Tibial artery (tissue), 1 donor: Measurements from ENCODE around the genes NOP9 and SDR39U1.

GRCh38 chr14:24178520-24179797 is 7.1 kb downstream of the REC8 start:
- PRO-cap = no peak

GRCh38 chr14:24202570-24203329 is 2.7 kb upstream of the TSSK4 start:
- PRO-cap = no peak

- PRO-cap = no peak
Observed at GRCh38 chr14:24216719-24217178, 883 bp upstream of the MDP1 start.

DNA sequence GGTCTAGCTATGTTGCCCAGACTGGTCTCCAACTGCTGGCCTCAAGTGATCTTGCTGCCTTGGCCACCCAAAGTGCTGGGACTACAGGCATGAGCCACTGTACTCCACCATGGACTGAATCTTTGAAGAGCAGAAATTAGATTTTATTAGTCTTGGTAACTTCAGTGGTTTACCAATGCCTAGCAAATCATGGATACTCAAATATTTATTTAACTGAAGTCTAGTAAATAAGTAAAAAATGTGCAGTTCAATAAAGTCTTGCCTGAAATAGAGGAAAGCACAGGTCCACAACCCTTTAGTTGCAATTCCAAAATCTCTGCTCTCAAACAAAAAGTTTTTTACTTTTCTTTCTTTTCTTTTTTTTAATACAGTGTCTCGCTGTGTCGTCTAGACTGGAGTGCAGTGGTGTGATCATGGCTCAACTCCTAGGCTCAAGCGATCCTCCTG is 1.3 kb downstream of the DHRS1 start:
- PRO-cap = no peak

GRCh38 chr14:24299537-24300275 is at the start of gene NOP9:
NOP9 (plus strand) TSS chr14:24299850.
- PRO-cap = bidirectional peak, plus-strand start at chr14:24299862, minus-strand start at chr14:24299751

- PRO-cap = no peak
Observed at GRCh38 chr14:24305026-24306212, 2.4 kb downstream of the CIDEB start.

DNA sequence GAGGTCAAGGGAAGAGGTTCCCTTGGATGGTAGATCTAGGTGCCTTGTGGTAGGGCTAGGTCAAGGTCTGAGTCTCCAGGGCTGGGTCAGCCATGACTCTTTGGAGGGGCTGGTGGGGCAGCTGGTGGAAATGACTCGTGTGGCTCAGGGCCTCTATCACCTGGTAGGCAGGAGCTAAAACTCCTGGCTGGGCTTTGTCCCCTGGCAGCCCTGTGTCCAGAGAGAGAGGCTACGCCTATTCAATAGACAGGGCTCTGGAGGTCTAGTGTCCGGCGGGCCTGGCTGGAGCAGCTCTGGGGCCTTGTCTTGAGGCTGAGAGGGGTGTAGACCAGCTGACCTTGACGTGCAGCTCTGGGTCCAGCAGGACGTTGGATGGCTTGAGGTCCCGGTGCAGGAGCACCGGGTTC is 1.1 kb downstream of the RIPK3 start:
- PRO-cap = no peak

DNA sequence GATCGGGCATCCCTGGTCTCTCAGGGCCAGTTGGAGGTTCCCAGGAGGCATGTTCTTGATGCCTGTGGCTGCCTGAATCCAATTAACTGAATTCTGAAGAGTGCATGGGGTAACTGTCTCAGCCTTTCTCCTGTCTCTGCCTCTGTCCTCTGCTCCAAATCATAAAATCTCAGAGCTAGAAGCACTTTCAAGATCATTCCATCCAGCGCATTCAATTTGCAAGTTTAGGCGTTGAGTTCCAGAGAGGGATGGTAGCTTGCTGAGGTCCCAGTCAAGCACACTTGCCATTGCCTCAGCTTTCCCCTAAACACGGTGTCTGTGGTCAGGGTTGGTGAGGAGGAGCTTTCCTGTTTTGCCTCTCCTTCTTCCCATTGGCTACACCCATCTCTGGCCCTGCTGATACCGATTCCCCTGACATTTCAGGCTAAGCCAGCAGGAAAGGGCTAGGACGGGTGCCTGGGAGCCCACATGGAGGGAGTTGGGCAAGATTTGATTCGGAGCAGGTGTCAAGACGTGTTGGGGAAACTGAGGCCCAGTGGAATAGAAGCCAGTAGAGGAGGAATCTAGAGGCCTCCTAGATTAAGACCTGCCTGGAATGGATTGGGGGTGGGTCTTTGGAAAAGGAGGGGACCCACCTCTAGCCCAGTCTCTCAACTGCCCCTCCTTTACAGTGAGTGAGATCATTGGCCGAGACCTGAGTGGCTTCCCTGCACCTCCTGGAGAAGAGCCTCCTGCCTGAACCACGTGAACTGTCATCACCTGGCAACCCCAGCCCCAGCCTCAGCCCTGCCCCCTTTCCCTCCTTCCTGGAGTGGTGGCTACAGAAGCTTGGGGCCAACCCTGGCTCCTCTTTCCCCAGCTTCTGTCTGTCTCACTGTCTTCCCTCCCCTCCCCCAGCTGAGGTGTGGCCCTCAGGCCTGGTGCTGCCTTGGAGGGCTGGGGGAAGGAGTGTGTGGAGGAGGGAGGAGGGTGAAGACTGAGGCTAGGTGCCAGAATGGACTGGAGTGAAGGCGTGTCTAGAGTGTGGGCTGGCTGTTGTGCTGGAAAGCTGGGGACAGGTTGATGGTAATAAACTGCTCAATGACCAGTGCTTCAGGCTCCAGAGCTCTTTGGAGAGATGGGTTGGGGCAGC is 9.3 kb downstream of the NFATC4 start:
- PRO-cap = no peak

GRCh38 chr14:24399442-24400005 is 721 bp downstream of the NYNRIN start:
- PRO-cap = unidirectional peak, minus-strand start at chr14:24399642

DNA sequence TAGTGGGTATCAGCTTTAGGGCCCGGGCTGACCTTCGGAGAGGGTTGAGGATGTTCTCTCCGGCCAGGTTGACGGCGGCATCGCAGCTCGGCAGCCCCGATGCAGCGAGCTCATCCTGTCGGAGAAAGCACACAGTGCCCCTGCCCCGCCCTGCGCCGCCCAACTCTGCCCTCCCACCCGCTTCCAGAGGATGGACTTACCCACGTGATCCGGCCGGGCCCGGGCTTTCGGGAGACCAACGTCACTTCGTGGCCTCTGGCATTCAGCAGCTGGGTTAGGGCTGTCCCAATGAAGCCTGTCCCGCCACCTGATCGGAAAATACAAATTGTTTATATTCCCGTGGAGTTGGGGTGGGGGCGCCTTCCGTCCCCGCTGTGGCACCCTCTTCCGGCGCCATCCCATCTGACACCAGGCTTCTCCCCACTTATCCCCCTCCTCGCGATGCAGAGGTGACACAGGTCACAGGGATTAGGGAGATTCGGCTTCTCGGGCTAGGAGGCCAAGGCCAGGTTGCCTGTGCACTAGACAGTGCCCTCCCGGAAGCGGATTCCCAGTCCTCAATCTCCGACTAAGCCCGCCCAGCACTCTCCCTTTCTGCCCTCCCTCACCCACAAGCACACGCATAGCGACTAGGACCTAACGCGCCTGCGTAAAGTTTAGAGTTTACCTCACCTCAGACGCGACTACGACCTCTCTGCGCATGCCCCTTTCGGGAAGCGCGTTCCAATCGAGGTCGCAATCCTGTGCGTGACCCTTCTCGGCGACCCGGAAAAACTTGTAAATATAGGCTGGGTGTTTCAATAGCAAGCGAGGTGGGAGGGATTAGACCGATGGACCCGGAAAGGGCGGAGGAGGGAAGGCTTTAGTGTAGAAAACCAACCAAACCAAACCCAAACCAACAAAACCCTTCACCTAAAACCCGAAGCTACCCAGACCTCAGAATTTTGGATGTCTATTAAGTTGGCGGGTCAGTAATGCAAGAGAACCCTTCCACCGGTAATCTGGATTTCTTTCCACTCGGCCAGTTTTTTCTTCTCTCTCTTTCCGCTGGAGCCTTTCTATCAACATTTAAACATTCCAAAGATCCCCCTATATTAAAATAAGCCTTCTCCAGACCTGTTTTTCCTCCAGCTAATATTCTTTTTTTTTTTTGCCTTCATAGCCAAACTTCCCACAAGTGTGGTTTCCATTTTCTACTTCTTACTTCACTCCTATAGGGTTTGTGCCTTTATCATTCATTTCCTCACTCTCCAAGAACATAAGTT is at the start of gene SDR39U1:
TSS of gene SDR39U1 (minus strand) at position 631 of the 1,265 bp plus-strand sequence.
- PRO-cap = bidirectional peak, plus-strand start at position 208 of the sequence, minus-strand start at position 161 of the sequence; bidirectional peak, plus-strand start at position 839 of the sequence, minus-strand start at position 544 of the sequence

DNA sequence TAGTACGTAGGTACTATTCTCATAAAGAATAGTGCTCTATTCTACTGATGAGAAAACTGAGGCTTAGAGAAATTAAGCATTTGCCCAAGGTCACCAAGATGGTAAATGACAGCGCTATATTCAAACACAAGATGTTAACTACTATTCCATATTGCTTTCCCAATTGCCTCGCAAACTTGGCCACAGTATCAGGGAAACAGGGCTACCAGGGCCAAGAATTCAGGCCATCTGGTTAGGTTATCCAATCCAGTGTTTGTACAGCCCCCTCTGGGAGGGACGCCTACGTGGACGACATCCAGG is 183.0 kb upstream of the GZMB start:
- PRO-cap = no peak

GRCh38 chr14:26595234-26595820 is 2.5 kb downstream of the NOVA1 start:
- PRO-cap = no peak

- PRO-cap = no peak
Observed at GRCh38 chr14:28764222-28764906, 2.2 kb upstream of the FOXG1 start.

DNA sequence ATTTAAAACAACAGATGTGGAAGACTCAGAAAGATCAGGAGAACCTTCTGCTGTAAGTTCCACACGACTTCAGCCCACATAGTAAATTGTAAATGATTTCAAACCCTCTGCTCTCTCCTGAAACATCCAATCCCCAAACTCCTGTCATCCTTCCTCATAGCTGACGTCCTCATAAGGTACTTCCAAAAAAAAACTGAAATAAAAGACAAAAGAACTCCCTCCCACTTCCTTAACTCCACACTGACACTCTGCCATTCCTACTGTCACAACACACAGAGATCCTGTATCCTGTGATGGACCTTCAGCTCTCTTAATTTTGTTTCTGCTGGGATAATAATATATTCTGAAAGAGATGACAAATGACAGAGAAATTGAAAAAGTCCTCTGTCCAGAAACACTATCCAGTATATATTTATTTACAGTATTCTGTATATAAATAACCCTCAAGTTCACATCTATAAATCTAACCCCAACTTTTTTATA is 3.0 kb downstream of the PRKD1 start:
- PRO-cap = no peak

GRCh38 chr14:30194983-30195383 is 267.3 kb upstream of the PRKD1 start:
- PRO-cap = no peak

DNA sequence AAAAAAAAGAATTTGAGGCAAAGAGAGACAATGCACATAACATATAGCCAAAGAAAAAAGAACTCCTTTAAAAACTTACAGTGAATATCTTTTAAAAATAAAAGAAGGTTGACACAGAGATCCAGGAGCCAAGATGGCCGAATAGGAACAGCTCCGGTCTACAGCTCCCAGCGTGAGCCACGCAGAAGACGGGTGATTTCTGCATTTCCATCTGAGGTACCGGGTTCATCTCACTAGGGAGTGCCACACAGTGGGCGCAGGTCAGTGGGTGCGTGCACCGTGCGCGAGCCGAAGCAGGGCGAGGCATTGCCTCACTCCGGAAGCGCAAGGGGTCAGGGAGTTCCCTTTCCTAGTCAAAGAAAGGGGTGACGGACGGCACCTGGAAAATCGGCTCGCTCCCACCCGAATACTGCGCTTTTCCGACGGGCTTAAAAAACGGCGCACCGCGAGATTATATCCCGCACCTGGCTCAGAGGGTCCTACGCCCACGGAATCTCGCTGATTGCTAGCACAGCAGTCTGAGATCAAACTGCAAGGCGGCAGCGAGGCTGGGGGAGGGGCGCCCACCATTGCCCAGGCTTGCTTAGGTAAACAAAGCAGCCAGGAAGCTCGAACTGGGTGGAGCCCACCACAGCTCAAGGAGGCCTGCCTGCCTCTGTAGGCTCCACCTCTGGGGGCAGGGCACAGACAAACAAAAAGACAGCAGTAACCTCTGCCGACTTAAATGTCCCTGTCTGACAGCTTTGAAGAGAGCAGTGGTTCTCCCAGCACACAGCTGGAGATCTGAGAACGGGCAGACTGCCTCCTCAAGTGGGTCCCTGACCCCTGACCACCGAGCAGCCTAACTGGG is 84.8 kb upstream of the G2E3 start:
- PRO-cap = no peak

GRCh38 chr14:30875384-30875816 is 1.0 kb downstream of the COCH start:
- PRO-cap = no peak

- PRO-cap = no peak
Observed at GRCh38 chr14:30907876-30908450, 33.6 kb downstream of the COCH start.

GRCh38 chr14:30909875-30910567 is 35.7 kb downstream of the COCH start:
- PRO-cap = no peak

GRCh38 chr14:30936254-30936786 is 62.0 kb downstream of the COCH start:
- PRO-cap = no peak